Parotid gland (tissue), 1 donor: ENCODE data around the gene VPS35L.

- PRO-cap: no peak
These were observed 68.0 kb downstream of the ABCC6 start for GRCh38 chr16:16154937-16156100.

DNA sequence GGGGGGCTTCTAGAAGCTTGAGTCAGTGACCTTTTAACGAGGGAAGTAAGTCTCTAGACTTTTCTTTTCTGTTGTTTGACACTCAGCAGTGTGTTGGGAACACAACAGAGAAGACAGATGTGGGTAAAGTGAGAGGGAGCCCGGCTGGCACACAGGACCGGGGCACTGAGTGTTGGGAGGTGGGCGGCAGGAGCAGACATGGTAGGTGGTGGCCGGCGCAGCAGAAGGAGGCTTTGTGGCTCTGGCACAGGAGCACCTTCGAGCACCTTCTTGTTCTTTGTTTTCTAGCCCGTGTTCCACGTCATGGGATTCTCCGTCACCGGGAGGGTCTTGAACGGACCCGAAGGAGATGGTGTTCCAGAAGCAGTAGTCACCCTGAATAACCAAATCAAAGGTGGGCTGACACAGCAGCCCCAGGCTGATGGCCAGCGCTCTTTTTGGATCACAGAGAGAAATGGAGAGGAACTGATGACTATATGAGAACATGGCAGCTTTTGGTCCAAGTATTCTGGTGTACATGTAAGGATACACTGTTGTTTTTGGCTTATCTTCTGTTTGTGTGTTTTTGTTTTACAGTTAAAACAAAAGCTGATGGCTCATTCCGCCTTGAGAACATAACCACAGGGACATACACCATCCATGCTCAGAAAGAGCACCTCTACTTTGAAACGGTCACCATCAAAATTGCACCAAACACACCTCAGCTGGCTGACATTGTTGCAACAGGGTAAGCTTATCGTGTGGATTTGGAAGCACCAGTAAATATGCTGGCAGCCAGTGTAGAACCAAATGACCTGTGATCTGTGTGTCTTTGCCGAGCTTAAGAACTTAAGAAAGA lies 23.3 kb downstream of the NOMO3 start:
- PRO-cap: no peak

DNA sequence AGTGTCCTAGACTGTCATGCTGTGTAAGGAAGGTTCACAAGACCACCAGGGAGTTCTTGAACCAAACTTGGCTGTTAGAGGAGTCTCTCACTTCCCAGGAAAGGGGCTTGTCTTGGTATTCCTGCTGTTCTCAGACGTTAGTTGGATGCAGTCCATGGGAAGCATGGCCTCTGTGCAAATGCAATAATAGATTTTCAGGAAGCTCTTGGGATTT lies 425.8 kb downstream of the NPIPA7 start:
- PRO-cap: no peak

DNA sequence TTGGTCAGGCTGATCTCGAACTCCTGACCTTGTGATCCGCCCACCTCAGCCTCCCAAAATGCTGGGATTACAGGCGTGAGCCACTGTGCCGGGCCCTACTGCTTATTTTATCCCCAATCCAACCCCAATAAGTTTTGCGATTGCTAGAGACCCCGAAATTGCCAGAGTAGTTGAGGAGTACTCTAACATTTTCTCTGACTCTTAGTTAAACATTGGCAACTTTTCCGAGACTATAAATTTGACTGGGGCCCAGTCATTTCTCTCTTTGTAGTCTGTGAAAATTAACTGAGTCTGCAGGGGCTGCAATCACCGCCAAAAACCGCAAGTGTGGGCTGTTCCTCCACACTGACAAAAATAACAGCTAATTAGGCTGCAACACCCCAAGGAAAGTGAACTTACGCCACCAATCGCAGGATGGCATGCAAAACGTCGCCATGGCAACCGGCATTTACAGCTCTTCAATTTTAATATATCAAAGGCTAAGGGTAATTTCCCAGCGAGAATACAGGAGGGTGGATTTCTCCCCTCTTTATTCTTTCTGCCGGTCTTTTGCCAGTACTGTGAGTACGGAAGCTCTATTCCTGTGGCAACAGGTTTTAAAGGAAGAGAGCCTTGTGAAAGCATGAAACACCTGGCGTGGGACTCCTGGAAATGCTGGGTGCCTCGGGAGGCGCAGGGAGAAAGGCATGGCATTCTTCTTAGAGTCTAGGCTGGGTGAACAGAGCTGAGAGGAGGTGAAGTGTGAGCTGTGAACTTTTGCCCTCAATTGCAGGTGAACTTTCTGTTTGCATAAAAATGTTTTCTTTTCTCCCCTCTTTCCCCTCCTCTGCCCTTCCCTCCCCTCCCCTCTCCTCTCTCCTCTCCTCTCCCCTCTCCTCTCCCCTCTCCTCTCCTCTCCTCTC lies 399.9 kb downstream of the XYLT1 start:
- PRO-cap: no peak

DNA sequence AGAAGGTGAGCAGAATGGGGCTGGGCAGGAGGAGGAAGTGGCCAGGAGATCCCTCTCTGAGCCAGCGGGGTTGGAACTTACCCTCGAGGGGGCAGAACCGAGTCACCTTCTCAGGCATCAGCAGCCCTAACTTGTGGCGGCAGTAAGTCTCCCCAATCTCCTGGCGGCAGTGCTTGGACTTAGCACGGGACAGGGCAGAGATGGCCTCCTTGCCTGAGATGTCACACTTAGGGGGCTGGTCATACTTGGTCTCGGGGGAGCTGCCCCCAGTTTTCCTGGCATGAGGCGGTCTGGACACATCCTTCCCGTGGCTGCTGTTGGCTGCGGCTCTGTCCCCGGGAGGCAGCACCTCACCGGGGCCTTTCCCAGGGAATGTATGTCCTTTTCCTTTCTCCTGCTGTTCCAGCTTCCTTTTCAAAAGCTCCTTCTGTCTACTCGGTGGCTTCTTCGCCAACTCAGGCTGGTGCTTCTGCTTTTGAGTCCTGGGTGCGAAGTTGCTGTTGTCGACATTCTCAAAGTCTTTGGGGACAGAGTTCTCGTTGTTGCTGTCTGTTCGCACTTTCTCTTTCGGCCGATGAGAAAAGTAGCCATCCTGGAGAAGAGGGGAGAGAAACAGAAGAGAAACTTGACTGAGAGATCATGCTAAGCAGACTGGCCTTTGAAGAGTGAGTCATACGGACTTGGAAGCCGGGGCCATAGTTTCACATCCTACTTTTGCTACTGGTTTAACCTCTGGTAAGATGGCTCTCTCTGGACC lies 211.7 kb downstream of the XYLT1 start:
- PRO-cap: no peak

DNA sequence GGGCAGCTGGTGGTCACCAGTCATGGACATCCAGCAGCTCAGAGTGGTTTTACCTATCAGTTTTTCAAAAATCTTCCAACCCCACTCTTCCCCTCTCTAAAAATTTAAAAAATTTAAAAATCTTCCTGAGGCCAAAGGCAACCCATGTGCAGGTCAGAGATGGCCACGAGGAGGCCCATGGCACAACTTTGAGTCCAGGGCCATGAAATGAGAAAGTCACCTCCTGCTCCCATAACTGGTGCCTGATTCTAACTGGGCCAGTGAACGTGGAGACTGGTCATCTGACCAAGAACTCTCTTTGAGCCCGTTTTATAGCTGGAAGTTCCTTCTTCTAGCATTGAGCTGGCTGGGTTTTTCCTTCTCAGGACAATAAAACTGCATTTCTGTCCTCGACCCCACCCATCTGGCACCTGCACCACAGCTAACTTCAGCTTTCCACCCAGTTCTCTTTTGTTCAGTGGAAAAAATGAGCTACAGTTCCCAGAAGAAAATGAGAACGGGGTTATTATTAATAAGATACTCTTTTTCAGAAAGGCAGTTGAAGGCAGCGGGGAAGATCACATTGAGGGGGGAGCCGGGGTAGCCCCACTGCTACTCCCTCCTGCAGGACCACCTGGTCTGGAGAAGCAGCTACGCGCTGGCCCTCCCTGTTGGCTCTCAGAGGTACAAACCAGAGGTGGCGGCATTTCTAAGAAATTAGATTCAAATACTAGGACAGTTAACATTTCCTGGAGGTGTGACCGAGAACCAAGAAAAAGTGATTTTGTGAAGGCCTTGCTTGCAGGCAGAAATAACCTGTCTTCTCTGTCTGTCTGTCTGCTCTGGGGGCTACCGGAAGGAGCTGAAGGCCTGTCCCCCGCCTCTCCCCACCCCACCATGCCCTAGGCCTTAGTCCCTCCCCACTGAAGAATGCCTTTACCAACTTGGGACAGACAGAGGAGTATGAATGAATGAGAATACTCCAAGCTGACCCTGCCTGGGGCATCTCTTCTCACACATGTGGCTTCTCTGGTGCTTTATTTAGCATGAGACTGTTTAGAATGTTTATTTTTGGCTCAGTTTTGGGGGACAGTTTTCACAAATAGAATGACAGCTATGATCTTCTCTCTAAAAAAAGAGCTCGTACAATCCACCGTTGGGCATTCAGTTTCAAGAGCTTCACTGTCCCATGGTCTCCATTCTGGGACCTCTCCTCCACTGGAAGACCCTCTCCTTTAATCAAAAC lies 123.9 kb downstream of the XYLT1 start:
- PRO-cap: no peak

- PRO-cap: no peak
These were observed 2.3 kb downstream of the XYLT1 start for GRCh38 chr16:17468418-17468904.

DNA sequence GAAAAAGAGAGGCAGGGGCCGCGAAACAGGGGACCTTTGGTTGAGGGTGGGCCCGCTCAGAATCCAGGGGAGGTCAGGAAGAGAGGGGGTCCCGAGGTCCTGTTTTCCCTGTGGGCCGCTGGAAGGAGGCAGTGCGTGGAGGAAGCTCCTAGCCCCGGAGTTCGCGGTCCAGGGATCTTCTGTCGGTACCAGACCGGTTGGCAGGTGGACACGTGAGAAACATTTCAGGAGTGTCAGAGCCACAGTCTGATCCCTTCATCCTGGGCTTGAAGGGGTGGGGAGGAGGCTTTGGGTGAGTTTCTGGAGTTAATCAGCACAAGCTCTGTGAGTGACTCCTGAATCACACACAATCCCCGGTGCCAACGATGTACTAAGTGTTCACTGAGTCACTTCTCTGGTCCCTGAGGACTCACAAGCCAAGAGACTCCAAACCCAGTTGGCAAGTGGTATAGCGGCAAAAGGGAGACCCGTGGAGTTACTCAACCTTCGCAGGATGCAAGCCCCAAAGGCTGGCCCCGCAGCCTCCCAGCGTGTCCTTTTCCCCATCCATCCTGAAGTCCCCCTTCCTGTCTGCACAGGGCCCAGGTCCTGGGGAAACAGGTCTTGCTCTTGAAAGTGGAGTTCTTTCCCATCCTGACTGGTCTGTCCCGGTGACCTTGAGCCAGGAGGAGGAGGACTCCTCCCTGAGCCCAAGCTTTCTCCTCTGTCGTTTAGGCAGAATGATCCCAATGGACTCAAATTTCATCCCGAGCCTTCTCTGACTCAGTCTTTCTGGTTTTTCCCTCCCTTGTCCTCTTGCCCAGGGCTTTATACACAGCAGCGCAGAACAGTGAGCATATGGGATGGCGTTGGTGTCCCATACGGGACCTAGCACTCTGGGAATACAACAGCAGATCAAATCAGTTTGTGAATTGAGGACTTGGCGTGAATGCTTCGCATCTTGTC lies 650 bp upstream of the XYLT1 start:
- PRO-cap: no peak

GRCh38 chr16:17593079-17593363 lies 122.3 kb upstream of the XYLT1 start:
- PRO-cap: no peak

DNA sequence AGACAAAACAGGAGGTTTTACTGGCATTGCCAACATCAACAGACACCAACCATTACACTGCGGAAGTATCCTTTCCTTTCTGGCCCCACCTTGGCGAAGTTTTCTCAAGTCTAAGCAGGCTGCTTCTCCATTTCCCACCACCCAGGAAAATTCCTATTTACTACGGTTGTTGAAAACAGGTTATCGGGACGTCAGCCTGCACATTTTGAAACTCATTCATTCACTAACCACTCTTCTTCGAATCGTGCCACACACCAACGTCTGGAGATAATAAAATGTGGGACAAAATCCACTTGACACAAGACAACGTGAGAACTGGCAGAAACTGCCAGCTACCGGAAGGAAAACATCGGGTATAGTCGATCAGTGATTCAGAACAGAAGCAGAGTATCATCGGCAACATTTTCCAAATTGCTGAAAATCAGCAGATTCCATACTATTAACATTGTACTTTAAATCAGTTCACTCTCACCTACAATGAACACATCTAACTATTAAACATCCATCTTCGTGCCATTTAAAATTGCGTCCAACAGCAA lies 935 bp downstream of the RPS15A start:
- PRO-cap: no peak

DNA sequence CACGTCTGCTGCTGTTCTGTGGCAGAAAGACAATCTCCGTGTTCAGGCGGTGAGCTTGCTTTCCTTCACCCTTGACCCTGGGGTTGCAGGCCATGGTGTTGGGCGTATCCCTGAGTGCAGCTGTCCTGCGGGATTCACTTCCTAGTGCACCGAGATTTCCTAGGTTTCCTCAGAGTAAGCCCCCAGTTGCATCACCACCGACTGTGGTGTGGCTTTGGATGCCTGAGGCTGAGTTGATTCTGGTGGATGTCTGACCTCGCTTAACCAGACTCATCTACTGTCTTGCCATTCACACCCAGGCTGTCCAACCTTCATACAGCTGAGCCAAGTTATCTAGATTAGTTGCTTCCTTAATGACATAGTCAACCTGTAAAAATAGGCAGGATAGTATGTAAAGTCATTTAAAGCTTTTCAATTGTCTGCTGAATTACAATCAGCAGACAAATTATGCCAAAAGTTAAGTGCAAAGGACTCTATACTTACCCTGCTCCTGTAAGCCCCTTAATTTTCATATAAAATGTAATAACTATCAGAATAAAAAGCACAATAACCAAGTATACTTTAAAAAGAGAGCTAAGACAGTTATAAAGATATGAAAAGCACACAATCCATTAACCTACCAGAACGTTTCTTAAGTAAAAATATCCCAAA lies 8.1 kb upstream of the ARL6IP1 start:
- PRO-cap: no peak

GRCh38 chr16:18955671-18956270 lies 28.0 kb upstream of the TMC7 start:
- PRO-cap: no peak

- PRO-cap: no peak
These were observed 5.7 kb downstream of the ITPRIPL2 start for GRCh38 chr16:19119326-19119993.

- PRO-cap: no peak
These were observed 1.3 kb upstream of the CLEC19A start for GRCh38 chr16:19284088-19284685.

- PRO-cap: no peak
These were observed 36.3 kb upstream of the TMC5 start for GRCh38 chr16:19381263-19381816.

- PRO-cap: no peak
These were observed 21.7 kb upstream of the TMC5 start for GRCh38 chr16:19395904-19396397.

GRCh38 chr16:19555067-19555831 lies at the start of gene VPS35L:
Gene VPS35L, plus strand, starts transcription at chr16:19555703.
- PRO-cap: bidirectional peak, plus-strand start at chr16:19555578, minus-strand start at chr16:19555303

DNA sequence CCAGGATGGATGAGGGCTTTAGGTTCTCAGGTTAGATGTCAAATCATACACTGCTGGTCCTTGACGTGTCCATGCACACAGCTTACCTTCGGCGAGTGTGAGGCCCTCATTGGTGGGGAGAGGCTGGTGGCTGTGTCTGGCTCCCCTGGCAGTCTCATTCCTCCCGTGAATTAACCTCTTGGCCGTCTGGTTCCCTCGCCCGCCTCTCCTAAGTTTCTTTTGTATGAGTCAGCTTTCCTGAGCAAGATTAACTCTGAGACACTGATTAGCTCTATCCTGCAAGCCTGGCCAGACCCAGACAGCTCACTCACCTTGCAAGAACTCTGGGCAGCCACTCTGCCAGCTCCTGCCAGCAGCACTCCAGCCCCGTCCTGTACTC lies 39.8 kb downstream of the VPS35L start:
- PRO-cap: no peak

DNA sequence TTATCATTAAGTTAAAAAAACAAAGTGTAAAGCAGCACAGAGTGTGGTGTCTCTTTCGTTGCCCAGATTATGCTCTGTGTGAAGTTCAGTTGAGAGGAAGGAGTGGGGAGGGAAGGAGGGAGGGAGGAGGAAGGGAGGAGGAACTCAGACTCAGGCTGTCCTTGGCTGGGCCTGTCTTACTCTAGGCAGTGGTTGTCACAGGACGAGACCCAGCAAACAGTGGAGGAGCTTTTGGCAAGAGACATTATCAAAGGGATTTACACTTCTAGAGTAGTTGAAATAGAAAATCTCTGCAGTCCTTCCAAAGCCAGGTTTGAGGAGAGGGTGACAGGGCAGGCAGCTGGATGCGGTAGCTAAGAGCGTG lies 27.8 kb downstream of the KNOP1 start:
- PRO-cap: no peak

- PRO-cap: no peak
These were observed 611 bp downstream of the IQCK start for GRCh38 chr16:19718641-19719123.